Duodenum (tissue), 1 donor: ENCODE measurements around a stretch of chr17.

DNA sequence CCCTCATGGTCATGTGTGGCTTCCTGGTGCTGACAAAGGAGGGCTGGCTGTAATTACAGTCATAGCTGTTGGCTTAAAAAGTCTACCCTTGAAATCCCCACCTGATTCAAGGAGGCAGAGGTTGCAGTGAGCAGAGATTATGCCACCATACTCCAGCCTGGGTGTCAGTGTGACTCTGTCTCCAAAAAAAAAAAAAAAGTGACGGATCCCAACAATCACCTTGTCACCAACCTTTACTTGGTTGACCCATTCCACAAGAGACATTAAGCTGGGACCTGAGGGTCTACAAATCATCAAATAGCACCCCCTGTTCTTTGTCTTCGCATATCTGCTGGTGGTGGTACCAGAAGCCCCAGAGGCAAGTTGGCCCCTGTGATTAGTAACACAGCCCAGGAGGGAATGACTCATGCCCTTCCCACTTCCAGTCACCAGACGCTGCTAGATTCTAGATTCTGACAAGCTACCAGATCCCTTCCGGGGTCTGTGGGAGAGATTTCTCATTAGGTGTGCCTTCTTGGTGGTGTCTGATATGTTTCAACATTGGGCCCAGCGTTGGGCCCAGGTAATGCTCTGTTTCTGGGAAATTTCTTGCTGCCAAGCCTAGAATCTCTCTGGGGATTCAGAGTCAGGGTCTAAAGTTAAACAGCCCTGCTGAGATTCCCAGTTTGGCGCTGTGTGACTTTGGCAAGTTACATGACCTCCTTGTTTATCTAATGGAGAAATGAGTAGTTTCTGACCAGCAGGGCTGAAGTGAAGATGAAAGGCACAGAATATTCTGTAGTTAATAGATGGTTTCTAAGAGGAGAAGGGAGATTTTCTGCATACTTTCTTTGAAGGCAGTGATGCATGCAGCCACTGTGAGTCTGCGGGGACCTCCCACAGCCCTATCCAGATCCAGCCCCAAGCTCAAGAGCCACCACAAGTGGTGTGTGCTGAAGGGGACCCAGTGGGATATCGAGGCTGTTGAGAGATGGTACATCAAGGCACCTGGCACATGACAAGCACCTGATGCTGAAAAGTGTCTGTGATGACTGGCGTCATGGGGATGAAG lies 3.8 kb downstream of the TRPV2 start:
- PRO-cap: no peak

GRCh38 chr17:16438559-16438882 lies 23.1 kb downstream of the TRPV2 start:
- PRO-cap: bidirectional peak, plus-strand start at chr17:16438857, minus-strand start at chr17:16438668

DNA sequence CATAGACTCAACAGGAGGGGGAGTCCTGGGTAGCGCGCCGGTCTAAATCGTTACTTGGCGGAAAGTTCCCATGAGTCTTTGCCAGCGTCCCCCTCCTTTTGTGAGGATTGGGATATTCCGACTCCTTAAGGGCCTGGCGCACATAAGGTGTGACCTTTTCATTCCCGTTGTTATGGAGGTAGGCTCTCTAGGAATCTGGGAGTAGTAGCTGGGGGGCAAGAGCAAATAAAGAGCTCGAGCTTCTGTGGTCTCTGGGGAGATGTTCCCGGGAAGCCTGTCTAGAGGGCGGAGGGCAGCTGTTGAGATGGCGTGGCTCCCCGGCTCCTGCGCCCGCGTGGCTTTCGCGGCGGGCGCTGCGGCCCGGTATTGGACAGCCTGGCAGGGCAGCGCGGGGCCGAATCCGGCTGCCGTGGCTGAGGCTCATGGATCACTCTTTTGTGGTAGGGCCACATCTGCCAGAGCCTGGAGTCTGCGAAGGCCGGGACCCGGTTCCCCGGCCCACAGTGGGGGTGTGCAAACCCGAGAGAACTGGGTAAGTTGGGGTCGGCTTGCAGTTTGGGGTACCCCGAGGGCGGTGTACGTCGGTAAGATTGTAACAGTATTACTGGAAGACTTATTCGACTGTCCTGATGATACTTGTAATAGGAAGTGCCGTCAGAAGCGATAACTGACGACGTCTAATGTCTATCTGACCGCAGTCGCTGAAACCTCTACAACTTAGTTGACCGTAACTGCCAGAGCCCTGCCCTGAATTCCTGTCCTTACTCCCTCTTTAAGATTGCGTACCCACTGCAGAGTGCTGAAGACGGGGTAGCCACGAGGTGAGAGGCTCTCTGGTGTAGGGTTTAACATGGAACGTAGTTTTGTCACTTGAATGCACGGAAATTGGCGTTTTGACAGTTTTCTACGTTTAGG lies 23.8 kb downstream of the TRPV2 start:
- PRO-cap: unidirectional peak, minus-strand start at position 333 of the sequence

- PRO-cap: unidirectional peak, plus-strand start at chr17:16584476
Measured at GRCh38 chr17:16583905-16584691, 15.1 kb upstream of the ZNF287 start.

- PRO-cap: no peak
Measured at GRCh38 chr17:16832656-16833204, 139.2 kb downstream of the TNFRSF13B start.

GRCh38 chr17:17014640-17015140 lies 27.6 kb upstream of the MPRIP start:
- PRO-cap: no peak

DNA sequence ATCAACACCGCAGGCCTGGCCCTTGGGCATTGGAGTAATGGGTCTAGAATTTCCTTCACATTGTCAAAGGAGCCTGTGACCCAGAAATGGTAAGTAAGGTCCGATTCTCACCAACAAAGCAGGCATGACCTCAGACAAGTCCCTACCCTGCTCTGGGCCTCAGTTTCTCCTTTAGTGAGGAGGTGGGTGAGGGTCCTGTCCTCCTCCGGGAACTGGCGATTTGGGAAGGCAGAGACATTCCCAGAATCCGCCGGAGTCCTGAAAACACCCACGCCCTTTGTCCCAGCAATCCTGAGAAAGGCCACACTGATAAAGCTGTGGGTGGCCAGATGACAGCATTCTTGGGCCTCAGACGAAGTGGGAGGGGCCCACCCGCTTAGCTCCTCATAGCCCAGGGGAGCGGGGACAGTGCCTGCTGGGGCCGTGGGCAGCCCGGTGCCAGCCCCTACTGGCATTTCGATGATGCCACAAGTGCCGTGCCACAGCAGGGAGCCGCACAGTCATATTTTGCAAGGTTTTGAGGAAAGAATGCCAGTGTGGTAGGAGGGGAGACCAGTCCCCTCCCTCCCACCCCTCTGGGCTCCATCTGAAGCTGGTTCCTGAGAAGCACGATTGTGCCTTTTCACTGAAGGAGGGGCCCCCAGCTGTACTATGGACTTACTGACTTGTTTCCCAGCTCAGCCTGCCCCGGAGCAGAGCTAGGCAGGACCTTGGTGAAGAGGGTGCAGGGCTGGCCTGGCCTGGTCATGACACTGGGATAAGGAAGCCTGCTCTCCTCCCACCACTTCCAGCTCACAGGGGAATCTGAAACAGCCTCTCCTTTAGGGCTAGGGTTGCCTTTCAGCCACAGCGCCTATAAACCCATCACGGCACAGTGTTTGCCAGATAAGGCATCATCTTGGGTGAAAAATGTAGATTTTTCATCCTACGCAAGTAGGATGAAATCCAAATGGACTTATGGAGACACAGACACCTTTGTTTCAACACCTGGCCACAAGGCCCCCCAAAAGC lies 20.9 kb upstream of the MPRIP start:
- PRO-cap: bidirectional peak, plus-strand start at position 351 of the sequence, minus-strand start at position 260 of the sequence

- PRO-cap: no peak
Measured at GRCh38 chr17:17025569-17026211, 16.6 kb upstream of the MPRIP start.

GRCh38 chr17:17031952-17032416 lies 10.3 kb upstream of the MPRIP start:
- PRO-cap: no peak

- PRO-cap: no peak
Measured at GRCh38 chr17:17055403-17056063, 13.3 kb downstream of the MPRIP start.

DNA sequence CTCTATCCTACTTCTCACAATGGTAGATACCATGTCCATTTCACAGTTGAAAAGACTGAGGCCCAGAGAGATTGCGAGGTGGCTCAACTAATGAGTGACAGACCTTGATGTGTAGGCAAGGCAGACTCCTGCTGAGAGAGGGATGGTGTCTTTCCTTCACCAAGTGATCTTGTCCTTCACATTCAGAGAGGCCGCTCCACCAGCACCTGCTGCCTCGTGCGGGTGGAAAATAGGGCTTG lies 42.1 kb downstream of the MPRIP start:
- PRO-cap: no peak

GRCh38 chr17:17180001-17180753 lies 26.0 kb downstream of the PLD6 start:
- PRO-cap: no peak

DNA sequence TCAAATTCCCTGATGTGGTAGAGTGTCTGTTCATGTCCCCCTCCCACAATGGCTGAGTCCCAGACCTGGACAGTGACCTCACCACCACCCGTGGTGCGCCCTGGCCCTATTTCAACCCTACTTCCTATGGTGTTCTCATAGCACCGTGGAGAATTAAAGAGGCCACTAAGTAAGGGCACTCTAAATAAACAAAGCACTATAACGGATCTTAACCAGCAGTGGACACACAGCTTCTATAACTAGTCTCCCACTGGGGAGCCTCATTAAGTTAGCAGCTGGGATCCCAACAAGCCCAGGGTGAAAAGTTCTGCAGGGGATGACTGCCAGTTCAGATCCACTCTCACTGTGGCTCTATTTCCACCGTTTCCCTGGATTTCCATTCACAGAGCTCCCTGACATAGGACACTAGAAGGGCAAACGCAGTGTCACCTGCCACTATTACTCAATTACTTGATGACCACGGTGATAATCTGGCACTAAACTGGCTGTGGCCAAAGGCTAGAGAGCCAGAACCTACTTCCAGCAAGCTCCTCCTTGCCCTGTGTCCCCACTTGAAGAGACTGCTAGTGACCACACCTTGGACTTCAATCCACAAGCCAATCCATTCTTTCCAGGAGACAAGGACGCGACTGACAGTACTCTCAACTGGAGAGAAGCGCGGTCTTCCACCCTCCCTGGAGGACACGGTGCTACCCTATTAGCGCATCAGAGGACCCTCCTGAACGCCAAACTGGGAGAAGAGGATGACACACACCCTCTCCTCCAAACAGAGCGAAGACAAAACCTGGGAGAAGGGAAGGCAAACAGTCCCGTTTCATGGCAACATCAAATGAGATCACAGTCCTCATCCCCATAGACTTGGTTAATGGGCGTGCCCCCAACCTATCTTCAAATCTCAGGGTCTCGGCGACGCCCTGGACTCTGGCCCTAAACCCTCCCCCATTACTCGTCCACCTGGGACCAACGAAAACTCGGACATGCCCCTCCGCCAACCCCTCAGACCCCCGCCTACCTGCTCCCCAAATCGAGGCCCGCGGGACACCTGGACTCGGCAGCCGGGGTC lies 737 bp downstream of the FLCN start:
- PRO-cap: unidirectional peak, plus-strand start at position 509 of the sequence; unidirectional peak, plus-strand start at position 604 of the sequence; bidirectional peak, plus-strand start at position 978 of the sequence, minus-strand start at position 827 of the sequence

- PRO-cap: no peak
Measured at GRCh38 chr17:17258960-17259467, 22.0 kb downstream of the COPS3 start.

GRCh38 chr17:17363650-17364914 lies 60.9 kb downstream of the NT5M start:
- PRO-cap: no peak

DNA sequence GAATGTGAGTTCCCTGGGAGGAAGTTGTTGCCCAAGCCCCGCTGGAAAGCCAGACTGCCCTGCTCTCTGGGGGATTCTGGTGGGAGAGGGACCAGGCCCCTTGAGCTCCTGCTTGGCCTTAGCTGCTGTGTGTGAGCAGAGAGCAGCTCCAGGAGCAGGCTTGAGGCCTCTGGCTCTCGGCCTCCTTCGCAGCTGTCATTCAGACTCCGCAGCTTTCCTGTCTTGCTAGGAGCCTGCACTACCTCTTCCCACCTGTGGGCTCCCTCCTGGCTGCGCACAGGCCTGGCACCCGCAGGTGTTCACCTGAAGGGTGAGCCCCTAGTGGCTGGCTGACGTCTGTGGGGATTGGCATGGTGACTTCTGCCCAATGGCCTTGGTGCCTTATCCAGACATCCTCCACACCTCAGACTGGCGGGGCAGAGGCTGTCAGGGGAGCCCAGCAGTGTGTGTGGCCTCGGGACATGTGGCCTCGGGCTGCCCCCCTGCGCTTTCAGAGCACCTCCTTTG lies 84.9 kb downstream of the NT5M start:
- PRO-cap: no peak

- PRO-cap: no peak
Measured at GRCh38 chr17:17443002-17443678, 33.7 kb upstream of the MED9 start.

DNA sequence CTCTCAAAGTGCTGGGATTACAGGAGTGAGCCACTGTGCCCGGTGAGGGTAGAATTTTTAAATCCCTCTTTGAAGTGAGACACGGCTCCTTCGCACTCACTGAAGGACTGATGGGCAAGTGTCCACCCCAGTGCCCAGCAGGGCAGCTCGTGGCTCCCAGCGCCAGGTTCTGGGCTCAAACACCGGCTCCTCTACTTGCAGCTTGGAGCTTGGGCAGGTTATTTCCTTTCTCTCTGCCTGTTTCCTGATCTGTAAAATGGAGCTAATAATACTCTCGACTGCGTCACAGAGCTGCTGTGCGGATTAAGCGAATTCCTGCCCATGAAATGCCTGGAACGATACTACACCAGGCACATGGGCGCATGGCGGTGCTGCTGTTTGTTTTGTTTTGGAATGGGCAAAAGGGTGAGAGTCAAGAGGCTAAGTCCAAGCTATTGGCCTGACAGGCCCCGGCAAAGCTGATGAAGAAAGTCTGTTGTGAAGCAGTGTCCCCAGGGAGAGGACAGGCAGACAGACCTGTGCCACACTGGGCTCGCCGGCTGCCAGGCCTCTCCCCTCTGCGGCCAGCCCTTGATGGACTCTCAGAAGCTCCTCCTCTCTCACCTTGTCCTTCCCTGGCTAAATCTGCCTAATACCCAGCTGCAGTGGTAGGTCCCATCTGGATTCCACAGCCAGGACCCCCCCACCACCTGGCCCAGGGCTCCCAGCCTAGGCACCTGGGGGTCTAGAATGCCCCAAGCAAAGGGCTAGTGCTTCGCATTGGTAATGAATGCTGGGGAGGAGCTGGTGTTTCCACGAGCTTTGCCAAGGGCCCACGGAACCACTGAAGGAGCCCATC lies 31.3 kb upstream of the RASD1 start:
- PRO-cap: no peak

GRCh38 chr17:17565531-17566133 lies 25.9 kb downstream of the PEMT start:
- PRO-cap: no peak

- PRO-cap: no peak
Measured at GRCh38 chr17:17574032-17574515, 17.4 kb downstream of the PEMT start.